Mesenchymal stem cell of Wharton's jelly (primary cell): ENCODE measurements around the gene CRYAA.

DNA sequence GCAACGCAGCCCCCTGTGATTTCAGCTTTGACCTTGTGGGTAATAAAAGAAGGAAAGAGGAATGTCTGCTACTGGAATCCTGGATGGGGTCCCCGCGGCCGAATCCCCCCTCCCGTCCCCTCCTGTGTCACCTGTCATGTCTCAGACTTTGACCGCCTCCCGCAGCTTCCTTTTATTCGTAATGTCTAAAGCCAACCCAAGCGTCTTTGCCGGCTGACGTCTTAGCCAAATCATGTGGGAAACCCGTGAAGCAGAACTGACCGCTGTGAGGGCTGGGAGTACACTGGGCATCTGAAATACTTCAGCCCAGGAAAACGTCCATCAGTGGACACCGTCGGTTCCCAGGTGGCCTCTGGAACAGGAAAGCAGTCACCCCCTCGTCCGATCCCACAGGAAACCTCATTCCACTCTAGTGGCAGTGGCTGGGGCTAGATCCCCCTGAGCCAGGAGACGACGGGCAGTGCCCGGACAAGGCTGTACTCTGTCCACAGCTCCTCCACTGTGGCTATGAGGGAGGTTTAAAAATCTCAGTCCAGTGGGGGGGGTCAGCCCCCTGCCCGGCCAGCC lies 101.3 kb downstream of the WDR4 start:
- CAGE, long polyA plus RNA, result no peak

DNA sequence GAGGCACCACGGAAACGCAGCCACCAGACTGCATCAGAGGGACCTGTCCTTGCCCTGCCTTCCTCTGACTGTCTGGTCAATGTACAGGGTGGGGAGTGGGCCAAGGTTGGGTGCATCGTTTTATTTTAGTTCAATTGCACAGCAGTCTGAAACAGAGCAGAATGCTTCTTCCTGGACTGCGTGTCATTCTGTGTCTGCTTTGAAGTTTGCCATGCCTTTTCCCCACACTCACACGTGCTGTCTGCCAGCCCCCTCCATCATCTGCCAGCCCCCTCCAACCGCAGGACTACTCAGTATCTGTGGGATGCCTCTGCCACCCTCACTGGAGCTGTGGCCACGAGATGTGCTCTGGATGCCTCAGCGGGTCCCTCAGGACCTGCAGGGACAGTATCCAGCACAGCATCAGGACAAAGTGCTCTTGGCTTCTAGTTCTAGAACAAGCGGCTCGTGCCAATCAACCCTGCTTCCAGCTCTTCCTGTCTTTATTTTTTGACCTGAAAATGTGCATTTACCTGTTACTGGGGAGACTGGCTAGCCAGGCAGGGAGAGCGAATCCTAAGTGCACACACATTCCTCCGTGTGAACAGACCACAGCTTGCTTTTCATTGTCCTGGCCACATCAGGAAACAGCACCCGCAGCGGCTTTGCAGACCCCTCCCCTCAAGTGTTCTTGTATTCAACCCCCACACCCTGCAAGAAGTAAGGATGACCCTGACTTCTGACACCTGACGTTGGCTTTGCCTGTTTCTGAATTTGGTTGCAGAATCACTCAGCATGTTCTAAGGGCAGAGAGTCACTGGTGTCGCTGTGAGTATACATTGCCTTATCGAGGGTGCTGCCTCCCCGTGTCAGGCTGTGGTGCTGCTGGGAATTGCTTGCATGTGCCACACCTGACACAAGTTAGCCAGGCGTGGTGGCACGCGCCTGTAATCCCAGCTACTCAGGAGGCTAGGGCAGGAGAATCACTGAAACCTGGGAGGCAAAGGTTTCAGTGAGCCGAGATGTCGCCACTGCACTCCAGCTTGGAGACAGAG lies 46.2 kb downstream of the WDR4 start:
- CAGE, long polyA plus RNA, result no peak

GRCh38 chr21:43076441-43077123 lies 947 bp upstream of the CBS start:
- CAGE, long polyA plus RNA, result no peak

DNA sequence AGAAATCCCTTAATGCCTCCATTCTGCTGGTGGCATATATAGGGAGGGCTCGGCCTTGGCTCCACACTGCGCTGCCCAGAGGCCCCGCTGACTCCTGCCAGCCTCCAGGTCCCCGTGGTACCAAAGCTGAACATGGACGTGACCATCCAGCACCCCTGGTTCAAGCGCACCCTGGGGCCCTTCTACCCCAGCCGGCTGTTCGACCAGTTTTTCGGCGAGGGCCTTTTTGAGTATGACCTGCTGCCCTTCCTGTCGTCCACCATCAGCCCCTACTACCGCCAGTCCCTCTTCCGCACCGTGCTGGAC lies at the start of gene CRYAA:
Gene CRYAA, plus strand, starts transcription at position 41 of the 306 bp plus-strand sequence.
- CAGE, long polyA plus RNA, result no peak

GRCh38 chr21:43274519-43274799 lies 105.7 kb downstream of the CRYAA start:
- CAGE, long polyA plus RNA, result no peak

GRCh38 chr21:43303976-43304175 lies 123.1 kb downstream of the SIK1 start:
- CAGE, long polyA plus RNA, result no peak

- CAGE, long polyA plus RNA, result no peak
These were observed 89.1 kb downstream of the SIK1 start for GRCh38 chr21:43337697-43338326.

- CAGE, long polyA plus RNA, result no peak
These were observed 86.2 kb downstream of the SIK1 start for GRCh38 chr21:43340688-43341152.

GRCh38 chr21:43353816-43354536 lies 73.0 kb downstream of the SIK1 start:
- CAGE, long polyA plus RNA, result no peak

DNA sequence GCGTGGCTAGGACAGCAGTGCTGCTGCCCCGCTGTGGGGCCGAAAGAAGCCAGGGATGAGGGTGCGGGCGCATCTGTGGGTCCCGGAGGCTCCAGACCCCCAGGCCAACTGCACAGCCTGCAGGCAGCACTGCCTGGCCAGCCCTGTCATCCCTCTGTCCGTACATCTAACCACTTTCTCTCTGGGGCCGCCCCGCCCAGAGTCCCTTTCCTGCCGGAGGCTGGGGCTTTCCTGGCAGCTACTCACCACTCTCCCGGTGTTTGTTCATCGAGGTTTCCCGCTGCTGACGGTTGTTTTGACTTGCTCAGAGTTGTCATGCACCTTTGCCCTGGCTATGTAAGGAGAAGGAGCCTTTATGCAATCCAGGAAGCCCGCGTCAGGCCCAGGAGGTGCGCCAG lies 50.9 kb upstream of the SIK1 start:
- CAGE, long polyA plus RNA, result no peak

DNA sequence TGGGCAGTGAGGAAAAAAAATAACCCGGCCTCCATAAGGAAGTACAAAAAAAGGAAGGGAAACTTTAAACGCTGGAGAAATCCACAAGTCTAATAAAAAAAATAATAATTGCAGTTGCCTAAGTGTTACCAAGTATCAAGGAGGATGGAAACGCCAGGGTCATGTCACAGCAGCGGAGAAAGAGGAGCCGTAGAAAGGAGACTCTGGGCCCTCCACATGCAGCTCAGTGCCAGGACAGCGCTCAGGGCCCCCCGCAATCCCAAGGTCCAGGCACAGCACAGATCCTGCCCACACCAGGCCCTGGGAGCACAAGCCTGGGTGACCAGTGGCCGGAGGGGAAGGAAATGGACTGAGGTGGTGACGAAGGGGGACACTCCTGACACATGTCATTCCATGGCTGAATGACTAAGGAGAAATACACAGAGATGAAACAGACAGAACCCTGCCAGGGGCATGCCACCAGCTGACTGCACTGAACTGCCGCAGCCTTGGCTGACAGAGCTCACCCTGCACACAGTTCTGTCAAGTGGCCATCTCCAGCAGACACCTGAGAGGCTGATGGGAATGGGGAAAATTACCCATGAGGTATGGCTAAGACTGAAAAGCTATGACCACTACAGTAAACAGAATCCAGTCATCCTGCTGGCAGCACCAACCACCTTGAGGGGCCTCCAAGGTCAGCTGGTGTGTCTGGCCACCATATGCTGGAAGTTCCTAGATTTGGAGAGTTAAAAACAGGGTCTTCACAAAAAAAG lies 38.2 kb downstream of the H2BC12L start:
- CAGE, long polyA plus RNA, result no peak

GRCh38 chr21:43659097-43659324 lies 277 bp downstream of the HSF2BP start:
- CAGE, long polyA plus RNA, result no peak

DNA sequence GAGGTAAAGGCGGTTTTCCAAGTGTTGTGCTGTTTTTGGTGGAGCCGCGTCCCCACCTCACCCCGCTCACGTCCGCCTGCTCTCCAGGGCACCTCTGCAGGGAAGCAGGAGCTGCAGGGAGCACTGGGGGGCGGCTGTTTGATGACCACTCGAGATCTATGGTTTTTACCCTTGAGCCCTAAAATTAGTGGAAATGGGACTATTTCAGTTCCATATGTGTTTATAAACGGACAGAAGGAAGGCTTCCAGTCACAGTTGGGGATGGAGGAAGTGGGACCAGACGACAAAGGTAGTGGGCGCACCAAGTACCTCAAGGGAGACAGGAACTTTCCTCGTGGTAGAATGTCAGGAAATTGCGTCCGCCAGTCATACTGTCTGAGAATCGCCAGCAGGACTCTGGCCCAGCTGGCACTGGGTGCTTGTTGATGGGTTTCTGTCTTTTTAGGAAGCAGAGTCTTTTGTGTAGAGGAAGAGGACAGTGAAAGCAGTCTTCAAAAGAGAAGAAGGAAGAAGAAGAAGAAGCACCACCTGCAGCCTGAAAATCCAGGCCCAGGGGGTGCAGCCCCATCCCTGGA lies 27.8 kb downstream of the RRP1B start:
- CAGE, long polyA plus RNA, result no peak

- CAGE, long polyA plus RNA, result no peak
These were observed 28.4 kb downstream of the RRP1B start for GRCh38 chr21:43687667-43688342.

GRCh38 chr21:43720544-43720806 lies 1.5 kb downstream of the PDXK start:
- CAGE, long polyA plus RNA, result no peak

GRCh38 chr21:43778498-43779512 lies 2.7 kb upstream of the CSTB start:
- CAGE, long polyA plus RNA, result no peak

- CAGE, long polyA plus RNA, result no peak
These were observed 26.0 kb downstream of the RRP1 start for GRCh38 chr21:43815314-43815845.

GRCh38 chr21:43901493-43902143 lies 36.6 kb downstream of the AGPAT3 start:
- CAGE, long polyA plus RNA, result no peak

DNA sequence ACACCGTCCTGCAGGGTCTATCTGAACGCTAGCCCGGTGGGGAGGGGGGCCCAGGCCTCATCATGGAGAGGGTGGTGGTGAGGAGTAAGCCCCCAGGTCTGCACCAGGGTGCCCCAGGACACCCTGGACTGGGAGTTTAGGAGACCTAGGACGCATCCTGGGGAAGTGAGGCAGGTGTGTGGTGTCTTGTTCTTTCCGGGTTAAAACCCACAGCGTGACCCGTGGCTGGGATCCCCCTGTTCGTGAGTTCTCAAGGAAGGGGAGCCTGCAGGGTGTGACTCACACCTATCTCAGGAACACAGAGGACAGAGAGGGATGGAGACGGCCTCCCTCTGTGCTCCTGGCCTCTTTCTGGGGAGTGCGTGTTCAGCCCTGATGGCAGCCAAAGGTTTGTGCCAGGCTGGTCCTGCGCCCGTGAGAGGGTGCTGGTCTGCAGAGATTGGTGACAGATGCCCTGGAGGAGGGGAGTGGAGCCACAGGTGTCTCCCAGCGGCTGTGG lies 44.9 kb downstream of the AGPAT3 start:
- CAGE, long polyA plus RNA, result no peak

DNA sequence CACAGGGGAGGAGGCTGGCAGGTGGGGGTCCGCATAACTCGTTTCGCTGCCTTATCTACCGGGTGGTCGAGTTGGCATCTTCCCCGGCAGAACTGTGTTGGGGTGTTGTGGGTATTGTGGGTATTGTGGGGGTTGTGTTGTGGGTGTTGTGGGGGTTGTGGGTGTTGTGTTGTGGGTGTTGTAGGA lies 52.5 kb downstream of the AGPAT3 start:
- CAGE, long polyA plus RNA, result no peak